ENCODE measurements around the genes TRHDE and SYT1.

DNA sequence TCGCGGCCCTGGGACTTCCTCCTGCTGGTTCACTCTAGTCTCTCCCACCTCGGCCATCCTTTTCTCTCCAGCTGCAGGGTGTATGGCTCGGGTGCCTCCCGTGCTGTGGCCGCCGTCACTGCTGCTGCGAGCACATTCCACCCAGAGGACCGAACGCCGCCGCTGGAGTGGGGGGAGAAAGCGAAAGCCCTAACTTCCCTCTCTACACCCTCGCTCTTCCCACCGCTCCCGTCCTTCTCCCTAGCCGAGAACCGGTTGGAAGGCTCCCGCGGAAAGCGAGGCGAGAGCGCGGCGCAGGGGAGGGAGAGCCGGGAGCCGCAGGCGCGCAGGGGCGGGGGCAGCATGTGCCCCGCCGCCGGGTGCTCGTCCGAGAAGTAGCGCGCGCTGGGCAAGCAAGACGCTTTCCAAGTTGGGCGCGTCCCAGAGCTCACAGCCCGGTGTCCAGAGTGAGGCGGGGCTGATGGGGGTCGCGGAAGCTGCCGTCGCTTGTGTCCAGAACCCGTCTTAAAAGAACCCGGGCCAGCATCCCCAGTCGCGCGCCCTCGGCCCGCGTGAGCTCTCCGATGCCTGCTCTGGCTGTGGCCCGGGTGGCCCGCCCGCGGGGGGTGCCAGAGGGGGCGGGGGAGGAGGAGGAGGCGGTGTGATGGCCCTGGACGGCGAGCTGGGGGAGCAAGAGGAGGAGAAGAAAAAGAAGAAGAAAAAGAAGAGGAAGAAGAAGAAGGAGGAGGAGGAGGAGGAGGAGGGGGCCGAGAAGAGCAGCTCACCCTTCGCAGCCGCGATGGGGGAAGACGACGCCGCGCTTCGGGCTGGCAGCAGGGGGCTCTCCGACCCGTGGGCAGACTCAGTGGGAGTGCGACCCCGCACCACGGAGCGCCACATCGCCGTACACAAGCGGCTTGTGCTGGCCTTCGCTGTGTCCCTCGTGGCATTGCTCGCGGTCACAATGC, at the start of gene TRHDE:
TRHDE (plus strand) TSS at position 370 of the 947 bp plus-strand sequence.
- PRO-cap, result bidirectional peak, plus-strand start at position 83 of the sequence, minus-strand start outside the sequence; bidirectional peak, plus-strand start at position 444 of the sequence, minus-strand start at position 376 of the sequence; bidirectional peak, plus-strand start at position 786 of the sequence, minus-strand start at position 553 of the sequence

- PRO-cap, result no peak
Observed at GRCh38 chr12:74847181-74847644, 309.6 kb downstream of the ATXN7L3B start.

DNA sequence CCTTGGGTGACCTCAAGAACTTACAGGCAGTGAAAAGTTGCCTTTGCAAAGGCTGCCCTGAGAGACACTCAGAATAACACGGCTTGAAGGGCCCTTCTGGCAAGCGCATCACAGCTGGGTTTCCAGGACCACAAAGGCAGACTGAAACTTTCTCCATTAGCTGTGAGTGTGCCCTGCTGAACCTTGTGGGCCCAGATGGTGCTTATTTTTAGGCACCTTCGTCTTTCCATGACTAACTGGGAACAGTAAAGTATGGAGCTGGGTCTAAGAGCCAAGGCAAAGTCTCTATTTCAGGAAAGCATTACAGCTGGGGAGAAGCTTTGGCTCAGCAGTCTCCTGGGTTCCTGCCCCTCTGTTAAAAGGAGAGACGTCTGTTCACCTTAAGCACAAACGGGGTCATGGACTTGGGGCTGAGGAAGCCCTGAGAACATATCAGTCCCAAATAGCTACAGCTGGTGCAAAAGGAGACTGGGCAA, 271.7 kb upstream of the KRR1 start:
- PRO-cap, result no peak

DNA sequence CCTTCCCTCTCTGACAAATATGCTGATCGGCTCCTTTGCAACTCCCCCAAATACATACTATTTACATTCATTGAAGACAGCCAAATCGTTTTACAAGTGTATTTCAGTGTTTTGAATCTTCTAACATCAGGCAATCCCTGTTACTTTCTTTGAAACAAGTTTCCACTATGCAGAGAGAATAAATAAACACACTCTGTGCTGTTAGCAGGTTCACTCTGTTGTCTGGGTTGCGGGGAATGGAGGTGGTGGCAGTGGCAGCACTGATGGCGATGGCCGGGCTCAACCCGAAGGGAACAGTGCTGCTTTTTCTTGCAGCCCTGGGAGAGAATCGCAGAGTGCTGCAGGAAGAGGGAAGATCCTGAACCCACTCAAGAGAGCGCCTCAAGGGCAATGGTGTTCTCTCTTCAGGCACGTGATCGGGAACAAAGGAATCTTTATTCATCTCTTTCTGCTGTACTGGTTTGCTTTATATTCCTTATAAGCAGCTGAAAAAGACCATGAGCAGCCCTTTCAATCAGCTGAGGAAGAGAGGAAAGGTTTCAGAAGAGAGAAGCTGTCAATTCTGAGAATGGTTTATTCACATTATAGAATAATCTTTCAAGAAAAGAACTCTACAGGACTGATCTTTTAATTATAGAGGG, 195.3 kb downstream of the NAP1L1 start:
- PRO-cap, result bidirectional peak, plus-strand start at position 322 of the sequence, minus-strand start at position 330 of the sequence; unidirectional peak, minus-strand start at position 392 of the sequence

- PRO-cap, result no peak
Observed at GRCh38 chr12:76026460-76027531, 57.7 kb downstream of the NAP1L1 start.

GRCh38 chr12:76028489-76028994, 55.9 kb downstream of the NAP1L1 start:
- PRO-cap, result no peak

GRCh38 chr12:76031221-76032049, 53.0 kb downstream of the NAP1L1 start:
- PRO-cap, result bidirectional peak, plus-strand start at chr12:76031879, minus-strand start at chr12:76031598

- PRO-cap, result bidirectional peak, plus-strand start at chr12:76032512, minus-strand start at chr12:76032451; bidirectional peak, plus-strand start at chr12:76032785, minus-strand start at chr12:76032646
Observed at GRCh38 chr12:76032050-76033180, 52.1 kb downstream of the NAP1L1 start.

GRCh38 chr12:76050143-76050863, 34.2 kb downstream of the NAP1L1 start:
- PRO-cap, result no peak

DNA sequence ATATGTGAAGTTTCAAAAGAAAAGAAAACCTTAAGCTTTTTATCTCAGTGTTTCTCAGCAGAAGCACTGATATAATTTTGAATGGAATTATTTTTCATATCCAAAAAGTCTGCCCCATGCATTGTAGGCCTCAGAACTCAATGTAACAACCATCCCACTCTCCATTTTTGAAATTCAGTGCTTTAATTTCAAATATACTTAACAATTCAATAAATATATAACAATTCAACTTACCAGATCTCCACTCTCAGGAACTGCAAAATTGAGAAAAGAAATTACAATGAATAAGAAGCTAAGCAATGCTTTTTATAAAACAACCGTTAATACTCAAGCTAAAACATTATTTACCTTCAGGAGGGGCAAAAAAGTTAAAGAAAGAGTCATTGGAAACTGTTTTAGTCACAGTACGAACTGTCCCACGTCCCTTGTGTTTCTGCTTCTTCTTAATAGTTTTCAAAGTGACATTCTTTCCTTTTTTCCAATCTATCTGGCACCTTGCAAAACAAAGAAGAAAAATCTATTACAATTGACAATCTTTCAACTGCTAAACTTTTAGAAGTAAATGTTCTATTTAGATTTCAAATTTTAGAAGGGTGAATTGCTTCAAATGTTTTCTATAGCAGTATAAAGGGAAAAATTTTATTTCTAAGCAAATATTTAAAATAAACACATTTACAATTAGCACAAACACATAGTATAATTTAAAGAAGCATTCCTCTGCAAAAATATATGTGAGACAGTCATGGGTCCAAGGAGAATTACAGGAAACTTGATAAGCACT, 31.4 kb downstream of the NAP1L1 start:
- PRO-cap, result no peak

DNA sequence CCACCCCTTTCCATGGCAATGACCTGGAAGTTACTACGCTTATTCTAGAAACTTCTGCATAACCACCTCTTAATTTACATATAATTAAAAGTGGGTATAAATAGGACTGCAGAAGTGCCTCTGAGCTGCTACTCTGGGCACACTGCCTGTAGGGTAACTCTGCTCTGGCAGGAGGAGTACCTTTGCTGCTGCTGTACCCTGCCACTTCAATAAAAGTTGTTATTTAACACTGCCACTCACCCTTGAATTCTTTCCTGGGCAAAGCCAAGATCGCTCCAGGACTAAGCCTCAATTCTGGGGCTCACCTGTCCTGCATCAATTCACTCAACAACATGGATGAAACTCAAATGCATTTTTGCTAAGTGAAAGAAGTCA, 8.1 kb upstream of the NAP1L1 start:
- PRO-cap, result no peak

- PRO-cap, result no peak
Observed at GRCh38 chr12:76251956-76252338, 96.3 kb downstream of the BBS10 start.

GRCh38 chr12:76452874-76453342, 104.7 kb upstream of the BBS10 start:
- PRO-cap, result no peak

- PRO-cap, result no peak
Observed at GRCh38 chr12:76503958-76504537, 55.5 kb downstream of the OSBPL8 start.

- PRO-cap, result no peak
Observed at GRCh38 chr12:76866076-76866732, 12.6 kb downstream of the CSRP2 start.

GRCh38 chr12:77490750-77491100, 340.0 kb upstream of the NAV3 start:
- PRO-cap, result no peak

DNA sequence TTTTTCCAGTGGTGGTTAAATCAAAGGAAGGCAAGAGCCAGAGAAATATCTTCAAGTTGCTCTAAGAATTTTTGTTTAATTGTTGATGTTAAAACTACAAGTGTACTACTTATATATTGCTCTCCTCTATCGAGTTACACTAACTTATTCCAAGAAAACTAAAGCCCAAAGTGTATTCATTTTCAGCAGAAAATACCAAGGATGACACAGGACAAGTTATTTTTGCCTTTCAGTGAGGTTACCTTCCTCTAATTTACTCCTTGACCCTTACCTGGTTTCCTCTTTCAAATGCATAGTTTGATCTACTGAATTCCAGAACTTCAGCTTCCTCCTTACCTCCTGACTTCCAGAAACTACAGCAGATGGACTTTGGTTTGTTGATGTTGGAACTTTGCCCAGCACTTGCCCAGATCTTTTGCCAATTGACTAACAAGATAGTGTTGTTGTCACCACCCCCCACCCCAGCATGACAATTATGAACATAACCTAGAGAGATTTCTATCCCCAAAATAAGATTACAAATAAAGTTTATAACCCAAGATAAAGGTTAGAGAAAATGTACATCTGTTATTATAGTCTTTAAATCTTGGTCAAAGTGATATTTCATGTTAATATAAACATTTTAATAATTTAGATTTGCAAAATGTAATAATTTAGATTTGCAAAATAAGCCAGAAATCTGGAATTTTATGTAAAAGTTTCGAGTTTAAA, 63.2 kb downstream of the NAV3 start:
- PRO-cap, result no peak

GRCh38 chr12:77940736-77941221, 110.1 kb downstream of the NAV3 start:
- PRO-cap, result no peak

DNA sequence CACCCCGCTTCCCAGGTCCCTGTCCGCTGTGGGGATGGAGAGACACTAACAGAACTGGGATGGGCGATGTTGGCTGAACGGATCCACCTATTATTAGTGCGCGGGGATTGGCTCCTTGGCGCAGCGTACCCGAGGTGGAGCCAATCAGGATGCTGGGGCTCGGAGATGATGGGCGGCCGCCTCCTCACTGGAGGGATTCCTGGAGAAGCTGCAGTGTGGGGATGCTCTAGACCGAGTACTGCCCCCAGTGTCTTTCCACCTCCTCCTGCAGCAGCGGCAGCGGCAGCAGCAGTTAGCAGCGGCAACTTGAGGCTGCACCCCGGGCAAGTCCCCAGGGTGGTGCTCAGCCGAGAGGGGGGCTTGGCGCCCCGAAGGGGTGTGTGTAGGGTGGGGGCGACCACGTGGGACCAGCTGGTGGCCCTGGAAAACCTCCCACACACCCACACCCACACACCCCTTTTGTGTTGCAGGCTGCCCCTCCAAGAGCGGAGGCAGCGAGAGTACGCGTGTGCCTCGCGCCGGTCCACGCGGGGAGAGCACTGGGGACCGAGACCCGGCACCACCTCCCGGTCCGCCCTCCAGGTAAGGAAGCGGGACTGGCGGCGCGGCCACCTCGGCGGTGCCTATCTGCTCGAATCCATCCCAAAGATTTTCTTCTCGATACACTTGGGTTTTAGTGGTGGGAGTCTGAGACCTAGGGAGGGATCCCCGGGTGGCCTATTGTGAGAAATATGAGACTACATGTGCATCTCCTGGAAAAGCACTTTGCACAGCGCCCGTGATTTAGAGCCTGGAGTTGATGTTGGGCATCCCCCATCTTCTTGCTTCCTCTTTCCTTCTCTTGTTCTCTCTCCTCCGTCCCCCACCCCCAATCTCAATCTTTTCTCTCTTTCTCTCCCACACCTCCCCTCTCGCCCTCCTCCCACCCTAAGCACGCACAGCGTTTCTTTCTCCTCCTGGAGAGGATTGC, at the start of gene SYT1:
SYT1 (plus strand) TSS at position 247 of the 970 bp plus-strand sequence.
- PRO-cap, result bidirectional peak, plus-strand start at position 192 of the sequence, minus-strand start at position 56 of the sequence; bidirectional peak, plus-strand start at position 781 of the sequence, minus-strand start at position 731 of the sequence

GRCh38 chr12:78865498-78865873, 912 bp downstream of the SYT1 start:
- PRO-cap, result no peak